Umbilical cord (tissue), 2 donors: ENCODE results near the genes PIP4K2A and OTUD1.

GRCh38 chr10:22536399-22537674, 177.5 kb downstream of the PIP4K2A start:
- RAMPAGE, long total RNA: no peak

- RAMPAGE, long total RNA: no peak
Observed at GRCh38 chr10:22618104-22618811, 96.1 kb downstream of the PIP4K2A start.

GRCh38 chr10:22633514-22634022, 80.8 kb downstream of the PIP4K2A start:
- RAMPAGE, long total RNA: no peak

DNA sequence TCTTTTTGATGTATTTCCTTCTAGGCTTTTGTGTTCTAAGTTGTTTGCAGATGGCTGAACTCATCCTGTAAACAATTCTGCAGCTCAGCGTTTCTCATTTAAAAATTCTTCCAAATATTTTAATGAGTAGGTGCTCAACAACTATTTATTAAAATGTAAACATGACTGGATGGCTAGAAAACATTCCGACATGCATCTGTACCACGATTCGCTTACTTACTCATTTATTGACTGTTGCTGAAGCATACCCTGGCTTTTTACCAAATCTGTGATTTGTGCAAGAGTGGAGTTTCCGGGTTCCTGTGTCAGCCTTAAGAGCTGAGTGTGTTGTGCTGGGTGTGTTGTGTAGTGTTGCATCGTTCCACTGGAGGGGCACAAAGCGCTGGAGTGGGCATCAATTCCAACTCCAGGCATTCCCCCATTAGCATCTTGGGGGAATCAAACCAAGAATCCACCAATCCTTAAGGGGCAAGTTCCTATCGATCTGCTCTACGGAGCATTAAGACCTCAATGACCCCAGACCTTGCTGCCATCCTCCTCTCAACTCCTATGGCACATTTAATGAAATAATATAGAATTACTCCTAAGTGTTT, 58.7 kb downstream of the PIP4K2A start:
- RAMPAGE, long total RNA: no peak

- RAMPAGE, long total RNA: no peak
Observed at GRCh38 chr10:22704472-22705123, 9.8 kb downstream of the PIP4K2A start.

DNA sequence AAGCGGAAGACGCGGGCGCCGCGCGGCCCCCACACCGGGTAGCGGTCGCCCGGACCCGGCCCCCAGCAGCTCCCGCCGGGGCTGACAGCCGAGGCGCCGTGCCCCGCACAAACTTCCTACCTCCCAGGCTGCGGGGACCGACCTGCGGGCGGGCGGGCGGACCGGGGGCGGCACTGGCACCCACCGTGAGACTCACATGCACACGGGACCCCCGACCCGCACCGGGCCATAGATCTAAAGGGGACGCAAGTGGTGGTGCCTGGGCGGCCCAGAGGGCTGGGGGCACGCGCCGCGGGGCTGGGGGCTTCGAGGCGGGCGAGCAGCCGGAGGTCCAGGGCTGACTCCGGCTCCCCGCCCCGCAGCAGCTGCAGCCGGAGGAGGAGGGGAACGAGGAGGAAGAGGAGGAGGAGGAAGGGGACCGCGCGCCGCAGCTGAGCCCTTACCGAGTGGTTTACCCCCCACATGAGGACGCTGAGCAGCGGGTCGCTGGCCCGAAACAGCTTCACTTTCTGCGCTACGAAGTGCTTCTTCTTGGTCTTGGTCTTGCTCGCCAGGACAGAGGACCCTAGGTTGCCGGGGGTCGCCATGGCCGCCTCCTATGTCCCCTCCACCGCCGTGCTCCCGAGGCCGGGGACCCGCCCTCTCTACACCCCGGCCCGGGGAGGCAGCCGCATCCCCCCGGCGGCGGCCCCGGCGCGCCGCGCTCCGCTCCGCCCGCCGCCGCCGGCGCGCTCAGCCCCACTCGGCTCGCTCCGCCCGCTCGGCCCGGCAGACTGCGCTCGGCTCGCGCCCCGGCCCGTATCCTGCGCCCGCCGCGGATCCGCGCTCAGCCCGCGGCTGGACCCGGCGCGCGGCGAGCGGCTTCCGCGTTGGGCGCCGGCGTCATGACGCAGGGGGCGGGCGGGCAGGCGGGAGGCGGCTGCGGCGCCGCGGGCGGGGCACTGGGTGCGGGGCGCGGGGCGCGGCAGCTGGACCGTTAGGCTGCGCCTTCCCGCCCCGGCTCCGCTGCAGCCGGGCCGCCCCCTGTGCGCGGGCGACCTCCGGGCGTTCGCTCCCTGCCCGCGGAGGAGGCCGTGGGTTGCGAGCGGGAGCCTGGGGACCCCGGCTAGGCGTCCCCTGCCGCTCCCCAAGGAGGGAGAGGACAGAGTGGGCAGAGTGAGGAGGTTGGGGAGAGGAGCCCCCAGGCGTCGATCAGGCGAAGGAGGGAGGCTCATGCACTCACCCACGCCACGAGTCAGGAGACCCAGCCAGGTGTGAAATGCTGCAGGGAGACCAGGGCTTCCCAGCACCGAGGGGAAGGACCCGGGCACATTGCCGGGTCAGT, at the start of gene PIP4K2A:
PIP4K2A (minus strand) TSS at position 839 of the 1,324 bp plus-strand sequence.
- RAMPAGE, long total RNA: no peak

GRCh38 chr10:23096826-23097175, 1.4 kb downstream of the MSRB2 start:
- RAMPAGE, long total RNA: no peak

DNA sequence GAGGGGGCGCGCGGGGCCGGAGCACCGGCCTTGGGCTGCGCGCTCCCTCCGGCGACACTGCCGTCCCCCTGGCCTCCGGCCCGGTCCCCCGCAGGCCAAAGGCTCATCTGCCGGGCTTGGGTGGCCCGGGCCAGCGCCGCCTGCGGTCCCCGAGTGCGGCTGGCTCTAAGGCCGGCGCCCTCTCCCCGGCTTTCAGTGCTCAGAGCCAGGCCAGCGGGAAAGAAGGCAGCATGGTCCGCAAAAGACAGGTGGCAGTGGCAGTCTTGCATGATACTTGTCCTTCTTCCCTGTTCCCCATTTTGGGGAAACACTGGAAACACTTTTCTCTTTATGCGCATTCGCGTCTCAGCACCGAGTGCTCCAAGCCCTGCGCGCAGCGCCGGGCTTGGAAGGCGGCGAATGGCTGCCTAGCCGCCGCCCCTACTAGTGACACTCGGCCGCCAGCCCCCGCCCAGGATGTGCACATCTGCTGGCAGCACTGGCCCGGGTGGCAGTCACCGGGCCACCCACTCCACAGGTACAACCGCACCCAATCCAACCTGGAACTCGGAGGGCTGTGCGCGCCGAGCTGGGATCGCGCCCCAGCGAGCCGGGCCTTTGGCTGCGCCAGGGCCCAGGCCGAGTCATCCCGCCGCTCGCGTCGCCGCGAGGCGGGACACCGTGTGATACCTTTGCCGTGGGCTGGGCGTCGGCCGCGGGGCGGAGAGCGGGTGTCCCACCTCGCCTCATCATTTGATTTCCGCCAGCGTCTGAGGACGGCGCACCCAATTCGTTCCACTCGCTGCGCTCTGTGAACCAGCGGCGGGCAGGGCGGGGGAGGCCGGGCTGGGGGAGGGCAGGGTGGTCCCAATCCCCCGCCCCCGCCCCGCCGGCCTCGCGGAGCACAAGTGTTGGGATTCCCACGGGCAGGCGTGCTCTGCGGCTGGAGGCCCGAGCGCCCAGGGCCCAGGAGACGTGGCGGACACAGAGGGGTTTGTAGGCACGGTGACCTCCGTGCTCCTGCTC, 18.1 kb upstream of the PTF1A start:
- RAMPAGE, long total RNA: no peak

DNA sequence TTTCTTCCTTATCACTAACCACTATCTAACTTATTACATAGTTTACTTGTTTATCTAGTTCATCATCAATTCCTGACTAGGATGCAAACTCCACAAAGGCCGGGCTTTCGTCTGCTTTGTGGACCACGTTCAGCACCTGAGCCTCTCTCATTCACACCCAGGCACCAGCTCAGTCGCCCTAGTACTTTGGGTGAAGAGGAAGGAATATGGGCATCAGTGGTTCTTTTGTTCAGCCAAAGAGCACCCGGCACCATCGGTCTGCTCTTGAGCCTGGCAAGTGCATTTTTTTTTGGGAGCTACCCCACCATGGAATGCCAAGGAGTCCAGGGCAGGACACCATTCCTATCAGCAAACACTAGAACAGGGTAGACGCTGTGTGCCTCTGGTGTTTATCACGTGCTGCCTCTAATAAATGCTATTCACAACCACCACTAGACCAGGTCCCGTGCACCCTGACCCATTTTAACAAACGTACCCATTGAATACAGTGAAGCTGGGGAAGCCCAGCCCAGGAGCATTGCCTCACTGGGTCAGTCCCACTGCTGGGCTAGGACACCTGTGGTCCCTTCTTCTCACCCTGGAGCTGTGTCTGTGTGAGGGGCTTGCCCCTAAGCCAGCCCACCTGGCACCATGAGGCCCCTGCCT, 2.2 kb downstream of the C10orf67 start:
- RAMPAGE, long total RNA: no peak

DNA sequence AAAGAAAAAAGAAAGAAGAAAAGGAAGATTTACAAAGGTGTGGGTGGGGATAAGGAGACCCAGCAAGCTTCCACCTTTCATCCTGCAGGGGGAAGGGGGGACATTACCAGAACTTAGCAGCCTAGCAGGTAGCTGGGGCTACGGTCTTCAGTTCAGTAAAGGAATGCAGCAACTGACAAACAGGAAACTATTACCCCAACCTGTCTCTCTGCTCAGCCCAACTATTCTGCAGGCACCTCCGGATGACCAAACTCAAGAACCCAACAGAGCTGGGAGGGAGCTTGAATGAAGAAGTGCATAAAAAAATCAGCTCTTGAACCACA, 18.2 kb upstream of the C10orf67 start:
- RAMPAGE, long total RNA: no peak

GRCh38 chr10:23438575-23439603, at the start of gene OTUD1:
Gene OTUD1, plus strand, starts transcription at chr10:23439075.
- RAMPAGE, long total RNA: no peak

DNA sequence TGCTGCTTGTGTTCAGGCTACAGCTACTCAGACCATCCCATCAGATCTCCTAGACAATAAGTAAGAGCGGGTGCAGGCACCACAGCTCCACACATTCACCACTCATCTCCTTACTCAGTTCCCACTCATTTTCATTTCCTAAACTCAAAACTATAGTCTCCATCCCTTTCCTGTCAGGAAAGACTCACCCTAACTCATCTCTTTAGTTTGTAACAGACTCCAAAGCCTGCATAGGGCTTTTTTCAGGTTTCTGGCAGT, 383.0 kb downstream of the OTUD1 start:
- RAMPAGE, long total RNA: no peak

DNA sequence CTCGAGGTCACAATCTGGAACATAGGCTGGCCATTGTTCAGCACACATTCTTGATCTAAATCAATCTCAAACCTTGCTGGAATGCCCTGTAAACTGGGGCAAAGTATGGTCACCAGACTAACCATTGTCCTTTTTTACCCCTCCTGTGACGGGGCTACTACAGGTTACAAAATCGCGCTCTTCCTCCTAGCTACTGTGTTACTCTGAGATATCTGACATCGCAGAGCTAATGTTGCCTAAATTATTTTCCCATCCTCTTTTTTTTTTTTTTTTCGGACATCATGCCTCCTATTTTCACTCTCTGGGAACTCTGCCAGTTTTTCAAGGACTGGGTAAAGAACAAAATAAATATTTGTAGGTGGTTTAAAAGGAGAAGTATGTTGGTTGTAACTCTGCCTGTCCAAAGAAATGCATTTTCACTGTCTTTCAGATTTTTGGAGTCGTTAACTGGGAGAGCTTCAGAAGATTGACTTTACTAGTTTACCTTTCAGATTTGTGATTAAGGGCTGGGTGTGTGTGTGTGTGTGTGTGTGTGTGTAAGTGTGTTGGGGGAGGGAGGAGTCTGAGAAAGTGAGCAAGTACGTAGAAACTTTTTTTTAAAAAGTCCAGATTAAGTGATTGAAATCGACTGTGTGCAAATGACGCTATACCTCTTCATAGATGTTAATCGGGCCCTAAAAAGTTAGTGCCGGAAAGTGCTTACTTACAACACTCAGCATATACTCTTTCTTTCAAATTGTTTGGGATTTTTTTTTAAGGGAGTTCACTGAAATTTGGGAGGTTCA, 881 bp upstream of the KIAA1217 start:
- RAMPAGE, long total RNA: no peak

DNA sequence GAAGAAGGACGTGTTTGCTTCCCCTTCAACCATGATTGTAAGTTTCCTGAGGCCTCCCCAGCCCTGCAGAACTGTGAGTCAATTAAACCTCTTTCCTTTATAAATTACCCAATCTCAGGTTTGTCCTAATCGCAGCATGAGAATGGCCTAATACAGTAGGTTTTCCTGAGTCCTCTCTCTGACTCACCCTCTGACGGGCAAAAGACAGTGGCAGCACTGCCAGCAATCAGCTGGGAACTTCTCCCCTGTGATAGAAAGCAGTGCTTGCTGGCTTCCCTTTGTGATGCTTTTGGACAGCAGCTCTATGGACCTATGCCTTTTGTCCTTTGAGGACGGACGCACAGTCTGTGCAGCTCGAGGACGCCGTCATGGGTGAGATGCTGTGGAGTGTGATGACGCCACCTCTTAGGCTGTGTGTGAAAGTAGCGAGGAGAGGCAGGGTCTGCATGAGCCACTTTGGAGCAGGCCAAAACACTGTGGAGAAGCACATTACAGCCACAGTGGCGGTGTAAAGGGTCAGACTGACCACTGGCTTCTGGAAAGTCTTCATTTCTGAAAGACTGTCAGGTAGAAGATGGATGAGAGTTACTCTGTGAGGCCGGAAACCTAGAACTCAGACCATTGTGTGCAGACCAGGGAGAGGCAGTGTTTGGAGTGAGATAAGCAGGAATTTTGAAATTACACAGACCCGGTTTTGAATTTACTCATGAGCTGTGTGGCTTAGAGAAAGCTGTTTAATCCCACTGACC, 68.9 kb downstream of the KIAA1217 start:
- RAMPAGE, long total RNA: no peak

DNA sequence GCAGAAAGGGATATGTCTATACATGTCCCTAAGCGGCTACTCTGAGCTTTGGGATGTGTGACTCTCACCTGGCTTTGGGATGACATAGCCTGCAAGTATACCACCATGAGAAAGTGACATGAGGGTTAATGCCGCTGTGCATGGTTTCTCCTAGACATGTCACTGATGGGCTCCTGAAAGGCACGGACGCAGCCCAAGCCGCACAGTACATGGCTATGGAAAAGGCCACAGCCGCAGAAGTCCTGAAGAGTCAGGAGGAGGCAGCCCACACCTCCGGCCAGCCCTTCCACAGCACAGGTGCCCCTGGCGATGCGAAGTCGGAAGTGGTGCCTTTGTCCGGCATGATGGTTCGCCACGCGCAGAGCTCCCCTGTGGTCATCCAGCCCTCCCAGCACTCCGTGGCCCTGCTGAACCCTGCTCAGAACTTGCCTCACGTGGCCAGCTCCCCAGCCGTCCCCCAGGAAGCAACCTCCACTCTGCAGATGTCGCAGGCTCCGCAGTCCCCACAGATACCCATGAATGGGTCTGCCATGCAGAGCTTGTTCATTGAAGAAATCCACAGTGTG, 199.4 kb downstream of the ARHGAP21 start:
- RAMPAGE, long total RNA: no peak

DNA sequence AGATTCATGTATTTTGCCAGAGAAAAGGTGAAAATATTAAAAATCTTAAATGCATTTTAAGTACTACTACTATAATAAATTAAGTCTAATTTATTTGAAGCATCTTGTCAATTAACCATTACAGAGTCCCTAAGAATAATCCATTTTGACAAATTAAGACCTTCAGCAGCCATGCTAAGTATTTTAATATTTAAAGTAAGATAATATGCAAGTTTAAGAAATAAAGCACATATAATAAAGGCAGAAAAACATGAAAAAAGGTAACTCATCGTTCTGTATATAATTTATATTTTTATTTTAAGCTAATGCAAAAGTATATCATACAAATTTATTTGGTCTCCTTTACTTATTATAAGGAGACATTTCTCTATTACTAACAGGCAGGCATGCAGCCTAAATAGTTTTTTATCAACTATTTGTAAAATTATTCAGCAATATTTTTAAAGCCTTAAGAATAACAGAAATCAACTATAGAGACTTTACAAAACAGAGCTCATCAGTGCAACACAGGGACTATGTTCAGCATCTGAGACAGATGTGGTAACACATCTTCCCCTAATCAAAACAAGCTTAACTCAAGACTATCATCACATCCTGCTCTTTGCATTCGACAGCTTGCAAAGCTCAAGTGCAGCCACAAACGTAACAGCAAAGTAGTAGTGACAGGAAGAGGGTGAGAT, 101.8 kb downstream of the ARHGAP21 start:
- RAMPAGE, long total RNA: no peak

- RAMPAGE, long total RNA: no peak
Observed at GRCh38 chr10:24709757-24710534, 13.7 kb downstream of the ARHGAP21 start.

DNA sequence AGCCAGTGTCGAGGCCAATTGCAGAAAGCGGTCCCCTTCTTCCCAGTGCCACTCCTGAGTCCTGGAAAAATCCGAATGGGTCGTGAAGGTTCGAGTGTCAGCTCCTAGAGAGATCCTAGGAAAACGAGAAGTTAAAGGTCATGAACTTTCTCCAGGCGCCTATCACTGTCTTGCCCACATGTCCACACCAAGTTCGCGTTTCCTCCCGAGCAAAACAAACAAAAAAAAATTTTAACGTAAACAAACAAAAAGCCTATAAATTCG, 1.6 kb downstream of the ARHGAP21 start:
- RAMPAGE, long total RNA: no peak

- RAMPAGE, long total RNA: no peak
Observed at GRCh38 chr10:24962928-24963143, 10.4 kb upstream of the PRTFDC1 start.

GRCh38 chr10:25176118-25177097, 1.6 kb downstream of the GPR158 start:
- RAMPAGE, long total RNA: no peak